Metastatic Liver Carcinoma in the Adrenal Gland (tissue), 2 donors: ENCODE measurements around the gene ADM.

DNA sequence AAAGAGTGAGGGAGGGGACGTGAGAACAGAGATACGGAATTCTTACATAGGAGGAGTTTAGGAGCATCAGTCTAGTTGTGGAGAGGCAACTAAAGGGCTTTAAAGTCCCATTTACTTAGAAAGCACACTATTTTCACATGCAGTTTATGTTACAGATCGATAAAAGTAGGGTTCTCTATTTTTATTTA lies 2.7 kb upstream of the WEE1 start:
- PRO-cap, 2 experiments: peak in 1 of 2 experiments; most common plus-strand start position 69 of the sequence (in 1)

DNA sequence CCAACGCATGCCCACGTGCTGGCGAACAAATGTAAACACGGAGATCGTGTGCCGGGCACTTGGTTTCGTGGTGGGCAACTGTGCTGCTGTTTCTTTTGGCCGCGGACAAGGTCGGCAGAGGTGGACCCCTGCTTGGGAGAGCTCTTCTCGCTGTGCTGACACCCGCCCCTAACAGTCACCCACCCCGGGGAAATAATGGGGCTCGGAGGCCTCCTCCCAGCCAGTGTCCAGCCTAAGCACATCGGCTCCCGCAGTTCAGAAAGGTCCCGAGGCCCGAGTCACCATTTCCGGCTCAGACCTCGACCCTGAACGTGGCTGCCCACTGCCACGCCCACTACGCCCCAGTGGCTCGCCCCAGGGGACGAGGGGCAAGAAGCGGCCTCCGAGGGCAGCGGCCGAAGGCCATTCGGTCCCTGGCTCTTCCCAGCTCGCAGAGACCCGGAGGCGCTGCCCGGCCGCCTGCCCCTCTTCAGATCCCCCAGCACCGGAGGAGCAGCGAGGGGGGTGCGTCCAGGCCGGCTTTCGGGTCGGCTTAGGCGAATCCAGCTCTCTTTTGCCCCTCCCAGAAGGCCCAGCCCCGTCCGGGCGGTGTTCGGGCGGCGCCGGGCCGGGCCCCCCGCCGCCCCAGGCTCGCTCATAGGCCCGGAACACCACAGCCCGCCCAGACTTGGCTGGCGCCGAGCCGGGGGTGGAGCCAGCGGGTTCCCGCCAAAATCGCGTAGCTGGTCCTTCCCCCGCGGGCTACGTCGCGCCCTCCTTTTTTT lies 451 bp upstream of the WEE1 start:
- PRO-cap, 2 experiments: peak in 2 of 2 experiments; most common plus-strand start position 58 of the sequence (in 2); most common minus-strand start position 257 of the sequence (in 2)

GRCh38 chr11:9580453-9581186 lies 7.2 kb downstream of the WEE1 start:
- PRO-cap, 2 experiments: no peak in any of the 2 experiments

GRCh38 chr11:9688409-9689642 lies 24.9 kb downstream of the SWAP70 start:
- PRO-cap, 2 experiments: no peak in any of the 2 experiments

DNA sequence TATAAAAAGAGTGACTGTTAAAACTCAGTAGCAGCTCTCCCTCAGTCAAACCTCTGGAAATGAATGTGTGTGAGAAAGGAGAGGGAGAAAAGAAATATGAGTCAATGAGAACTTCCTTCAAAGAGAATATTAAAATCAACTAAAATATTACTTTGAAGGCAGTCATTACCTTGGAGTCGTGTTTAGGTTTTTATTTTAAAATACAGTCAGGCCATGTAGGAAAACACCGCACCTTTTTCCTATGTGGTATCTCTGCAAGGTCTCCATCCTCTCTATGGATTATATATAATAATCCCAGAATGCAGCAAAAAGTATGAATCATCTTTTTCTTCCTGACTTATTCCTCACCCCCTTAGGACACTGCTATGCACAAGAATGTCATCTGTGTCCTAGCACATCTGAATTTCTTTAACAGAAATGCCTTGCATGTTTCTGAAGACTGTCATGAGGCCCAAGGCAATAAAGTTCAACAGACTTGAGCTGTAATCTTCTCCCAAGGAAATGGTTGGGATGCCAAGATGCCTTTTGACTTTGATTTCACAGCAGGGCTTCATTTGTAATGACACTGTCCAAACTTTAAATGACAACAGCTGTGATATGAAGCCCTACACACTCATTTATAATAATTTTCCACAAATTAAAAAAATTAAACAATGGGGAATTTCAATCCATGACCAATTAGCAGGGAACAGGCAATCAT lies 242.0 kb downstream of the SWAP70 start:
- PRO-cap, 2 experiments: no peak in any of the 2 experiments

- PRO-cap, 2 experiments: no peak in any of the 2 experiments
These were observed 155.7 kb downstream of the SBF2 start for GRCh38 chr11:10138196-10138923.

DNA sequence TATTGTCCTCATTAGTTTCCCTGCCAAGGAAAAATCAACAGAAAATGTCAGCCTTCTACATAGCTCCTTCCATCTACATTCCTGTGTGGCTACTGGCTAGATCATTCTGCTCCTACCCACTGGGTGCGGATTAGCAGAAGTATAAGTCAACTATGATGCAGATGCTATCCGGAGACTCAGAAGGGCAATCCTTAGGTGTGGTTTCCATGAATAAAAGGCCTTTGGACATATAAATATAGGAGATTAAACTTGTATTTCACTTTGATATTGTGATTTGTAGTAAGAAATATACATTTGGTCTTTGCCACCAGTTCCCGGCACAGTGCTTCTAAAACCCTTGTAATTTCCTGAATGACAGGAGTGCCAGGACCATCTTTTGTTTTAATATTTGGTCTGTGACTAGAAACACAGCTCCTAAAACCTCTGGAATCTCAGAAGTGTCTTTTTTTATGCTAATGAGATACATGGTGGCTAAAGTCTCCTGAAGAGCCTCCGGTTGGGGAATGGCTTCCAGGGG lies 154.2 kb downstream of the SBF2 start:
- PRO-cap, 2 experiments: no peak in any of the 2 experiments

DNA sequence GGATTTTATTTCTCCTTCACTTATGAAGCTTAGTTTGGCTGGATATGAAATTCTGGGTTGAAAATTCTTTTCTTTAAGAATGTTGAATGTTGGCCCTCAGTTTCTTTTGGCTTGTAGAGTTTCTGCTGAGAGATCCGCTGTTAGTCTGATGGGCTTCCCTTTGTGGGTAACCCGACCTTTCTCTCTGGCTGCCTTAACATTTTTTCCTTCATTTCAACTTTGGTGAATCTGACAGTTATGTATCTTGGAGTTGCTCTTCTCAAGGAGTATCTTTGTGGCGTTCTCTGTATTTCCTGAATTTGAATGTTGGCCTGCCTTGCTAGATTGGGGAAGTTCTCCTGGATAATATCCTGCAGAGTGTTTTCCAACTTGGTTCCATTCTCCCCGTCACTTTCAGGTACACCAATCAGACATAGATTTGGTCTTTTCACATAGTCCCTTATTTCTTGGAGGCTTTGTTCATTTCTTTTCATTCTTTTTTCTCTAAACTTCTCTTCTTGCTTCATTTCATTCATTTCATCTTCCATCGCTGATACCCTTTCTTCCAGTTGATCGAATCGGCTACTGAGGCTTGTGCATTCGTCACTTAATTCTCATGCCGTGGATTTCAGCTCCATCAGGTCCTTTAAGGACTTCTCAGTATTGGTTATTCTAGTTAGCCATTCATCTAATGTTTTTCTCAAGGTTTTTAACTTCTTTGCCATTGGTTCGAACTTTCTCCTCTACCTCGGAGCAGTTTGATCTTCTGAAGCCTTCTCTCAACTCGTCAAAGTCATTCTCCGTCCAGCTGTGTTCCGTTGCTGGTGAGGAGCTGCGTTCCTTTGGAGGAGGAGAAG lies 63.3 kb downstream of the SBF2 start:
- PRO-cap, 2 experiments: no peak in any of the 2 experiments

- PRO-cap, 2 experiments: no peak in any of the 2 experiments
These were observed 5.1 kb downstream of the SBF2 start for GRCh38 chr11:10288754-10289429.

GRCh38 chr11:10304390-10305235 lies at the start of gene ADM:
ADM (plus strand) TSS chr11:10305073.
- PRO-cap, 2 experiments: peak in 2 of 2 experiments; most common plus-strand start chr11:10305077 (in 2); most common minus-strand start chr11:10304594 (in 1)

DNA sequence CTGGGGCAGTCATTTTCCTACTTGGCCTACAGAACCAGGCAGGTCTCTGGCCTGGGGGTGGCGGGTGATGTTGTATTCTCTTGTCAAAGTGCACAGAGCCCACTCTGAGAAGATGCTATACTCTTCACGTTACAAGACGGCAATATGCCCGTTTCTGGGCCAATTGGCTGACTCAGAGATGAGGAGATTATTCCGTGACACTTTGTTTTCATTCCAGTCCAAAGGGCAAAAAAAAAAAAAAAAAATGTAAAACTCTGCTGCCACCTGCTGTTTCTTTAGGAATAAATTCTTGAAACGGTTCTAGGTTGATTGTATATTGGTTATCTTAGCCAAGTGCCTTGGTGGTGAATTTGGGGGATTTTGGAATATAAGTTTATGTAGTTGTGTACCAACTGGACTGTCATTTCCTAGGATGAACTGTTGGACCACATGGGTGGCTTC lies 18.1 kb downstream of the ADM start:
- PRO-cap, 2 experiments: peak in 2 of 2 experiments; most common minus-strand start position 117 of the sequence (in 1)

GRCh38 chr11:10458828-10459948 lies 4.1 kb downstream of the AMPD3 start:
- PRO-cap, 2 experiments: no peak in any of the 2 experiments

- PRO-cap, 2 experiments: no peak in any of the 2 experiments
These were observed 9.5 kb downstream of the LYVE1 start for GRCh38 chr11:10558813-10559518.

DNA sequence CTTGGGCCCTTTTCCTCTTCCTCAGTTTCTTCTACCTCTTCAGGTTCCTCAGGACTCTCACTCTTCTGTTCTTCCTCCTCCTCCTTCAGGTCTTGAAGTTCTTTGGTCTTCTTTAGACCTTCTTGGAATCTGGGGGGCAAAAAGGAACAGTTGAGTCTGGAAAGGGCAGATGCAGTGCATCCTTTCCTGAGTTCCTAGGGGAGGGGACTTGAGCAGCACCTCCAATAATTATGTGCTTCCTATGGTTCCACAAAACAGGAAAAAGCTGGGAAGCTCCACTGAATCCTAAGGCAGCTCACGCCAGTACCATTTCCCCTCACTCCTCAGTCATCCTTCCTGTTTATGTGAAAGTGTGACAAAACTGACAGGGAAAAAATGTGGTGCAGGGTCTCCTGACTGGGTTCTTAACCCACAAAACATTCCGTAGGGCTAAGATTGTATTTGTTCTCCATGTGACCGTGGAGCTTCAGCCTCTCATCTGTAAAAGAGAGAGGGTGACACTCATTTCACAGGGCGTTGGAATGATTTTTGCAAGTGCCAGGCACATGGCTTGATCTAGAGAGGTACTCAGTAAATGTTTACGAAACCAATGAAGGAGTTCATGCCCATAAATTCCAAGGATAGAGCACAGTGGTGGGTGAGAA lies 12.1 kb upstream of the LYVE1 start:
- PRO-cap, 2 experiments: no peak in any of the 2 experiments

DNA sequence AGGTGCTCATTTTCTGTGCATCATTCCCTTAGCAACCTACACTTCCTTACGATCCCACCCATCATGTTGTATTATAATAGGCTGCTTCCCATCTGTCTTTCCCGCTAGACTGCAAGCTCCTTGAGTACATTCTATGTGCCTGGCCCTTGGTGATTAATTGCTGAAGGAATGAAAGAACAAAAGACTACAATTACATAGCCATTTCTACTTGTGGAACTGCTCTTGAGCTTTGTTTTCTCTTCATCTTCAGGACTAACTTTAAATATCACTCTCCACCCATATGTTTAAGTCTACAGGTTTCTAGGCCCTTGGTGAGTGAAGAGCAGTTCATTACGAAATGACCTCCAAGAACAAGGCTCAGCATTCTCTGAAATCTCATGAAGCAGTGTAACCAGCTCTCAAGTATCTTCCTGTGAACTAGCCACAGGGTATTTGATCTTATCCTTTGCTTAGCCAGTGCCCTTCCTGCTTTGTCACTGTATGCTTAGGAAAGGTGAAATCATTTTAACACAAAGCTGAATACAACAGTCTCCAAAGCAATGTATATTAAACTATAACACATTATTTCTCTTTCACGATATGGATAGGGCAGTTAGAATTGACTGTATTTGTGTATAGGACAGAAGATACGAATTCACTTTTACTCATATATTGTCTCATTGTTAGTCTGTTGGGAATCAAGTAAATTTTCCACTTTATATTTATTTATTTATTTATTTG lies 20.4 kb upstream of the LYVE1 start:
- PRO-cap, 2 experiments: no peak in any of the 2 experiments

- PRO-cap, 2 experiments: no peak in any of the 2 experiments
These were observed 34.6 kb upstream of the LYVE1 start for GRCh38 chr11:10603025-10603547.

GRCh38 chr11:10607348-10607911 lies 39.0 kb upstream of the LYVE1 start:
- PRO-cap, 2 experiments: no peak in any of the 2 experiments

GRCh38 chr11:10618500-10619074 lies 50.1 kb upstream of the LYVE1 start:
- PRO-cap, 2 experiments: no peak in any of the 2 experiments

- PRO-cap, 2 experiments: no peak in any of the 2 experiments
These were observed 20.4 kb downstream of the CTR9 start for GRCh38 chr11:10771473-10771894.

GRCh38 chr11:10772317-10772738 lies 21.3 kb downstream of the CTR9 start:
- PRO-cap, 2 experiments: no peak in any of the 2 experiments